Fibroblast of the aortic adventitia (primary cell): Measurements from ENCODE around the genes ACTL8 and ALDH4A1.

GRCh38 chr1:16985907-16987053 is 5.9 kb upstream of the MFAP2 start:
- CAGE, long polyA plus RNA: no peak

DNA sequence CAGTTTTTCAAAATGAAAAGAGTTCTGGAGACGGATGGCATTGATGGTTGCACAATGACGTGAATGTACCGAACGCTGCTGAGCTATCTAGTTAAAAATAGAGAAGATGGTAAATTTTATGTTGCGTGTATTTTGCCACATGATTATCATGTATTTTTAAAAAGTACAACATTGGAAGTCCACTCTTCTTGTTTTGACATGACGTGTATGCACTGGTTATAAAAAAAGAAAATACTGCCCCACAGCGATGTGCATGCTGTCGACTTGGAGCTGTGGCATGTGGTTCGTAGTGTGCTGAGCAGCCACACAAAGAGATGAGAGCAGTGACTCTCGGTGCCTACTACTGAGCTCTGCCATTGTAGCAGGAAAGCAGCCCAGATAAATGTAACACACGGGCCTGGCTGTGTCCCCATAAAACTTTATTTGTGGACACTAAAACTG is 22.6 kb upstream of the PADI2 start:
- CAGE, long polyA plus RNA: no peak

DNA sequence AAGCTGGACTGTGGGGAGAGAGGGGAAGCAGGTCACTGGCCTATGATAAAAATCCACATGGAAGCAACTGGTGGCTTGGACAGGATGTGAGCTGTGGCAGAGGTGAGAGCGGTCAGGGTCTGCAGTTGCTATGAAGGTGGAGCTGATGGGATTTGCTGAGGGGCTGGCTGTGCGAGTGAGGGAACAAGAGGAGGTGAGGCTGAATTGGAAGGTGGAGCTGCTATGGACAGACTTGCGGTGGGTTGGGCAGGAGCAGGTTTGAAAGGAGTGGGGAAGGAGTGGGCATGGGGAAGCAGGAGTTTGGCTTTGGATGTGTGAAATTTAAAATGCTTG is 11.3 kb downstream of the PADI1 start:
- CAGE, long polyA plus RNA: no peak

DNA sequence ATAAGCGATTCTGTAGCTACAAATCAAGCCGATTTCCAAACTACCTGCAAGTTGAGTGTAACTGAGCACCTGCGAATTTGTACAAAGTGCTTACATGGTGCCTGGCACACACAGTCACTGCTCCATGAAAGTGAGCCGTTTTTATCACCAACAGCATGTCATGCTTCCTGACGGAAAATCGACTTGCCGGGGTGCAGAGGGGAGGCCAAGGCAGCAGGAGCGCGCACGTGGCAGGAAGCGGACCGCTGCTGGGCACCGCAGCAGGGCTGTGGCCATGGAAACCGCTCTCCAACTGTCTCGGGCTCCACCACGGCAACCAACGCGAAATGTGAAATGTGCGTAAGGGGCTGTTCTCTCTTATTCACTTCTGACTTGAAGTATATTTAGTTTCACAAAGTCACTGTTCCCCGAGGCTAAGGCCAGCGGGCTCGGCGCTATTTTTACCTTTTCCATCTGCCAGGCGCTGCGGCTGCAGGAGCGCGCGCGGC is 19.9 kb downstream of the RCC2 start:
- CAGE, long polyA plus RNA: no peak

DNA sequence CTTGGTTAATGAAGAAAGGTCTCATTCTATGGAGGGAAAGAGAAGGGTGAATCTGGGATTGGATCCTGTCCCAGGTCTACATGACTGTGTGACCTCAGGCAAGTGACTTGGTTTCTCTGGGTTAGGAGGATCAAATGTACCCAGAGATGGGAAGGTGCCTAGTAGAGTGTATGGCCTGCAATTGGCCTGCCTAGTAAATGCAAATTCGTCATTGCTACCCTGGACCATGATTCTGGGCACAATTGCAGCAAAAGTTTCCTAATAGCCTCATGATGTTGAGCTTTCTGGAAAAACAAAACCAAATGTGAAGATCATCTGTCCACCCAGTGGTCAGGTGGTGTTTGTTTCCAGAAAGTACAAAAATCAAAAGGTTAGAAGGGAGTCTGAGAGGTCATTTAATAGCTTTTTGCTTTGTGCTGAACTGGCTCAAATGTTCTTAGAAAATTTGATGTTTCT is 49.9 kb upstream of the RCC2 start:
- CAGE, long polyA plus RNA: no peak

- CAGE, long polyA plus RNA: no peak
These were observed 26.4 kb upstream of the ARHGEF10L start for GRCh38 chr1:17512974-17513714.

- CAGE, long polyA plus RNA: no peak
These were observed 12.2 kb upstream of the ARHGEF10L start for GRCh38 chr1:17527044-17527962.

- CAGE, long polyA plus RNA: no peak
These were observed 29.5 kb downstream of the ARHGEF10L start for GRCh38 chr1:17568973-17569444.

GRCh38 chr1:17572113-17572859 is 32.8 kb downstream of the ARHGEF10L start:
- CAGE, long polyA plus RNA: no peak

- CAGE, long polyA plus RNA: no peak
These were observed 53.8 kb downstream of the ARHGEF10L start for GRCh38 chr1:17593120-17593906.

- CAGE, long polyA plus RNA: no peak
These were observed 85.4 kb downstream of the ARHGEF10L start for GRCh38 chr1:17624715-17625546.

DNA sequence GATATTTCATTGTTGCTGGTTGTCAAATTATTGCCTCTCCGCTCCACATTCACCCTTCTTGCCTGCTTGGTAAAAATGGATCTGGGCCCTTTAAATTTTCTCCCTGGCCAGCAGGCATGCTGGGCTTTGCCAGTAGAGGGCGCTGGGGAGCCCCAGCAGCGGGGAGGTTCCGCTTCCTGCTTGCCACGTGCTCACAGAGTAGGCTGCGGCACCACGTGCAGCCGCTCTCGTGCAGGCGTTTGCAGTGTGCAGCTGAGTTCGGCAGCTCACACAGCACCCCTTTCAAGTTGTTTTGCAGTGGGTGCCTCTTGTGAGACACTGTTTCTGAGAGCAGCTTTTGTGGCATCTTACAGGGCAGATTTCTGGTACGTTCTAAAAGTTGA is at the start of gene ACTL8:
TSS of gene ACTL8 (plus strand) at position 194 of the 383 bp plus-strand sequence.
- CAGE, long polyA plus RNA: no peak

GRCh38 chr1:18636296-18637161 is 5.9 kb downstream of the PAX7 start:
- CAGE, long polyA plus RNA: no peak

DNA sequence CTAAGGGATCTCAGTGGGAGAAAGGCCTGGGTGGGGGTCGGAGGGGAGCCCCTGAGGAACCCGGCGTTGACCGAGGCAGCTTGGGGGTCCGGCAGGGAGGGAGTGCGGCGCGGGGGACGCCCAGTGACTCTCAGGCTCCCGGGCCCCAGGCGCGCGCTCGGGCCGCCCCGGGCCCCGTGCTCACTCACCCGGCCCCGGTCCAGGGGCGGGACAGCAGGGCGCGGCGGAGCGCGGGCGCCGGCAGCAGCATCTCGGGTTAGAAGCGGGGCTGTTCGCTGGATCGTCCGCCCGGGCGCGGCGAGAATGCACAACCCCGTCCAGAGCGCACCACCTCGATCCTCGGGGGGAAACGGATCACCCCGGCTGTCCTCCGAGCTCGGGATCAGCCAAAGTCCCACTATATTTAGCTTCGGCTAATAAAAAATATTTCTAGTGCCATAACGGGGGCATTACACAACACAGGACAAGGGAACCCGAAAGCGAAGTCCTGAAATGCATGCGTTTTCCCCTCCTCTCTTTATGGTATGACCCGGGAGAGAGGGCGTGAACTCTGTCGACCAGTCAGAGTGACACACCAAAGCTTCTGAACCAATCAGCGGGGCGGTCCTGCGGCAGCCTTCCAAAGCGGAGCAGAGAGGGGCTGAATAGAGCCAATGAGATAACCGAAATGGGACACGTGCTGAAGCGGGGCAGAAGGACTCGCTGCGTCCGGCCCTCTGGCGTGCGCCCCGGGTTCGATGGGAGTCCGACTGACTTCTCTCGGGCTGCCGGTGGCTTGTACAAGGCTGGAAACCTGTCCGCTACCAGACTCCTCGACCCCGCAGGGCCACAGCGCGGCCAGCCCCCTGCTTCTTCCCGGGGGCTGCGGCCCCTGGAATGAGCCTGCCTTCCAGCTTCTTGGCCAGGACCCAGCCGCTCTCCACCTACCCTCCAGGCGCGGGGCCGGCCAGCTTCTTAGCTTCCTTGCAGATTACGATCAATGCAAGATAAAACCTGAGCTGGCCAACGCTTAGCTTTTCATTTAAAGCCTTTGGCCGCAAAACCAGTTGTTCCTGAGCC is at the start of gene ALDH4A1:
TSS of gene ALDH4A1 (minus strand) at position 282 of the 1,059 bp plus-strand sequence.
- CAGE, long polyA plus RNA: no peak

DNA sequence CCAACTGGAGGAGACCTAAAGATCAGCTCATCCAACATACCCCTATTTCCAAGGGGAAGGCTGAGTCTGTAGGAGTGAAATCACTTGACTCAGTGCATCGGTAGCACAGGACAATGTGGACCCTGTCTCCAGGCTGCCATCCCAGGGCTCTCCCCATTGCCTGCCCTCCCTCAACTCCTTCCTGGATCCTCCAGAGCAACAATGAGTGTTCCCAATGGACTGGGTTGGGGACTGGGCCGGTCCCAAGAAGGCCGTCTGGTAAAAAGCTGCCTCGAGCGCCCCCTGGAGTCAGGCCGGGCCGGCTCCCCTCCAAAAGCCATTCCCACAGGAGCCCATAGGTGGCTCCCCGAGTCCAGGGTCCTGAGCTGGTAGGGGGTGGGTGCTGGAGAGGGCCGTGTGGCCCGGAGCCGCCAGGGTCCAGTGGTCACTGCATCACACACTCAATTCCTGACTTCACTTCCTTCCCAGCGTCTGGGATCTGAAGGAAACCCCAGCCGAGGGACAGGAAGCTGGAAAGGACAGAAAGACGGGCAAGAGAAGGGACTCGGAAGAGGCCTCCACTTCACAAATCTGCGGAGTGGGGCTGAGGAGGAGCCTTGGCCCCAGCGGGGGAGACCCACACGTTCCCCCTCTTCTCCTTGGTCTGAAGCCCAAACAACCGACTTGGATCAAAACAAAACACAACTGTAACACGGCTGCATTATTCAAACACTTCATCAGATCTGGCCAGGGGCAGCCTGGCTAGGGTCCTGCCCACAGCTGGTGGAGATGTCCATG is 10.8 kb upstream of the ALDH4A1 start:
- CAGE, long polyA plus RNA: no peak

- CAGE, long polyA plus RNA: no peak
These were observed 24.0 kb upstream of the ALDH4A1 start for GRCh38 chr1:18925996-18927029.

- CAGE, long polyA plus RNA: no peak
These were observed 772 bp downstream of the IFFO2 start for GRCh38 chr1:18955417-18956391.

- CAGE, long polyA plus RNA: no peak
These were observed 723 bp upstream of the IFFO2 start for GRCh38 chr1:18957236-18957562.

- CAGE, long polyA plus RNA: no peak
These were observed 32.4 kb upstream of the IFFO2 start for GRCh38 chr1:18988983-18989204.

GRCh38 chr1:18998029-18998846 is 41.8 kb upstream of the IFFO2 start:
- CAGE, long polyA plus RNA: no peak